Thoracic aorta endothelial cell (primary cell): ENCODE results near the gene NDNF.

GRCh38 chr4:118816766-118817402 is 19.0 kb downstream of the SEC24D start:
- CAGE, long polyA plus RNA: no peak

GRCh38 chr4:118894153-118894698 is 5.6 kb downstream of the SYNPO2 start:
- CAGE, long polyA plus RNA: no peak

GRCh38 chr4:118920263-118920827 is 31.7 kb downstream of the SYNPO2 start:
- CAGE, long polyA plus RNA: no peak

DNA sequence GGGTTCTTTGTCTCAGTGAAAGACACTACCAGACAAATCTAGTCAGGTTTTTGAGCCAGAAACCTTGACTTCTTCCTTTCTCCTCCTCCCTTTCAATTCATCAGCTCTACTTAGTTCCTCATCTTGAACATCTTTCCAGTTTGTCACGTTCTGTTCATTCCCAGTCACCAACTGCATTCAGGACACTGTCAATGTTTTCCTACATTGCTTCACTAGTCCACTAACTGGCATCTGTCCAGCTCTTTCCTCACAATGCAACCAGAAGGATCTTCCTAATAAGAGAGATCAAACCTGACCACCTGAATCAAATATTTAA is 52.5 kb downstream of the SYNPO2 start:
- CAGE, long polyA plus RNA: no peak

DNA sequence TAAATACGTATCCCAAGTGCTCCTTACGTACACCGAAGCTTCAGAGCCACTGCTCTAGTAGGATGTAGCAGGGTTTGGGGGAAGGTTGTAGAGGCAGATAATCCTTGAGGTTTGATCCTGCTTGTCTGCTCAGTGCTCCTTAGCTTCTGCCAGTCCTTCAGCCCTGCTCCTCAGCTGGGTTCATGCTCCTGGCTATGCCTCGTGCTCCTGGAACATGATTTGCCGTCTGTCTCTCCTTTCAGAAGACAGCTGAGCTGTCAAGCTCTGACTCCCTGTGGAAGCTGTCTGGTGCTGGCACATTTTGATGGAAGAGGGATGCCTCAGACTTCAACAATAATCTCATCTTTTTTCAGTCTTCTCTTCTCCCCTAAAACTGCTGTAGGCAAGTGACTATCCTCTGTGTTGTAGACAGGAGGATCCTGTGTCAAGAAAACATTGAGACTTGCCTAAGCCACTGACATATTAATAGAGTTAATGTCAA is 96.5 kb downstream of the SYNPO2 start:
- CAGE, long polyA plus RNA: no peak

GRCh38 chr4:119137924-119138604 is 2.4 kb downstream of the MYOZ2 start:
- CAGE, long polyA plus RNA: no peak

- CAGE, long polyA plus RNA: no peak
These were observed 15.5 kb downstream of the MYOZ2 start for GRCh38 chr4:119151047-119151685.

DNA sequence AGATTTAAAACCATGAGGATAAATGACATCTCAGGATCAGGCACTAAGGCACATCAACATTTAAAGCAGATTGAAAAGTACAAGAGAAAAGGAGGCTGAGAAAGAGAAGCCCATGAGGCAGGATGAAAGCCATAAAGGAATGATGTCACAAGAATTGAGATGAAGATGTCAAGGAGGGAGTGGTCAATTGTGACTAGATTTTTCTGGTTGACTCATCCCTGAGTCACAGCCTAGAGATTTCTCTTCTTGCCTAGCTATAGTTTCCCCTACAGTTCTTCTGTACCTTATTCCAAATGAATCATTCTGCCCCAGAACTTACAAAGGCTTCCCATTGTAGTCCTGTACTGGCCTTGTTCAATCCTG is 3.5 kb upstream of the USP53 start:
- CAGE, long polyA plus RNA: no peak

- CAGE, long polyA plus RNA: no peak
These were observed 166.5 kb downstream of the PRDM5 start for GRCh38 chr4:120756098-120756353.

- CAGE, long polyA plus RNA: no peak
These were observed at the start of gene NDNF for GRCh38 chr4:121071803-121072975. TSS of gene NDNF (minus strand) at chr4:121072535.

- CAGE, long polyA plus RNA: no peak
These were observed 57.6 kb upstream of the TNIP3 start for GRCh38 chr4:121221651-121222132.

DNA sequence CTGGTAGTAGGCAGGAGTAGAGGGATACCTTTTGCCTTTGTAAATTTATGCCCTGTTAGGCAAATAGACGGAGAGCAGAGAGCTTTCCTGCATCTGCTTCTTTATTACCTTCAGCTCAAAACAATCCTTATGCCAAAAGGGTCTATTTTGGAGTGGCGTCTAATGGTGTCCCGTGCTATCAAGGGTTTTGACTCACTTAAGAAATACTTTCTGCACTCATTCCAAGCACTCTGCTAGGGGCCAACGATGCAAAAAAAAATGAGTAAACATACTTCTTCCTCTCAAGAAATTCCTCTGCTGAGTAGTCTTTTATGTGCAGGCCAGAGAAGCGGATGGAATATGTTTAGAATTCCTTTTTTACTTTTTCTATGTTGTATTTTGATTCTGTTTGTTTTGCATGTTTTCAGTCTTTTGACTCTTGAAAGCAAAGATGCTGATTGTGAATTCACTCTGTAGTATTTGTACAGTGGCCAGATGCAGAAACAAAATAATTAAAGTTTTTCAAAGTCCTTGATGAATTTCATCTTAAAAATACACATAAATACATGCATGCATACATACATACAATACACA is 131.7 kb downstream of the ANXA5 start:
- CAGE, long polyA plus RNA: no peak

GRCh38 chr4:121697036-121697567 is 322 bp upstream of the ANXA5 start:
- CAGE, long polyA plus RNA: no peak

- CAGE, long polyA plus RNA: no peak
These were observed 756 bp downstream of the TRPC3 start for GRCh38 chr4:121950736-121951872.

GRCh38 chr4:122189724-122190202 is 37.6 kb downstream of the BLTP1 start:
- CAGE, long polyA plus RNA: no peak

DNA sequence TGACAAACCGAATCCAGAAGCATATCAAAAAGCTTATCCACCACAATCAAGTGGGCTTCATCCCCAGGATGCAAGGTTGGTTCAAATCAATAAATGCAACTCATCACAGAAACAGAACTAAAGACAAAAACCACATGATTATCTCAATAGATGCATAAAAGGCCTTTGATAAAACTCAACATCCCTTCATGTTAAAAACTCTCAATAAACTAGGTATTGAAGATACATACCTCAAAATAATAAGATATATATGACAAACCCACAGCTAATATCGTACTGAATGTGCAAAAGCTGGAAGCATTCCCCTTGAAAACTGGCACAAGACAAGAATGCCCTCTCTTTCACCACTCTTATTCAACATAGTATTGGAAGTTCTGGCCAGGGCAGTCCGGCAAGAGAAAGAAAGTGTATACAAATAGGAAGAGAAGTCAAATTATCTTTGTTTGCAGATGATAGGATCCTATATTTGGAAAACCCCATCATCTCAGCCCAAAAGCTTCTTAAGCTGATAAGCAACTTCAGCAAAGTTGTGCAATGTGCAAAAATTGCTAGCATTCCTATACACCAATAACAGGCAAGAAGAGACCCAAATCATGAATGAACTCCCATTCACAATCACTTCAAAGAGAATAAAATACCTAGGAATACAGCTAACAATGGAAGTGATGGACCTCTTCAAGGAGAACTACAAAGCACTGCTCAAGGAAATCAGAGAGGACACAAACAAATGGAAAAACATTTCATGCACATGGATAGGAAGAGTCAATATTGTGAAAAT is 82.9 kb upstream of the ADAD1 start:
- CAGE, long polyA plus RNA: no peak

DNA sequence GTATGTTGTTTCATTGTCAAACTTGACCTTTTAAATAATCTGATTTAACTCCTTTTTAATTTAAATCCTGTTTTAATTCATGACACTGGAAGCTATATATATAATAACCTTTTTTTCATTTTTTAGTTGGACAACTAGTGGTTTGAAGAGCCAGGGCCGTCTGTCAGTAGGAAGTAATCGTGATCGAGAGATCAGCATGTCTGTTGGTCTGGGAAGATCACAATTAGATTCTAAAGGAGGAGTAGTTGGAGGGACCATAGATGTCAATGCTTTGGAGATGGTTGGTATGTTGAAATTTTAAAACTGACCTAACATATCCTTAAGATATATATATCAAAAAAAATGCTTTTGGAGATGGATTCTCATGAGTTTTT is 29.8 kb upstream of the ADAD1 start:
- CAGE, long polyA plus RNA: no peak

- CAGE, long polyA plus RNA: no peak
These were observed 52.4 kb upstream of the IL21 start for GRCh38 chr4:122673230-122673723.

GRCh38 chr4:122826263-122826394 is 502 bp upstream of the FGF2 start:
- CAGE, long polyA plus RNA: no peak

GRCh38 chr4:122917508-122918308 is 4.7 kb downstream of the NUDT6 start:
- CAGE, long polyA plus RNA: no peak